Measurements from ENCODE around the gene EPB41L3.

- RRBS, result no CpG with 5 or more reads among the region's 6 CpGs
These were observed 11.3 kb upstream of the MYOM1 start for GRCh38 chr18:3230980-3231566.

DNA sequence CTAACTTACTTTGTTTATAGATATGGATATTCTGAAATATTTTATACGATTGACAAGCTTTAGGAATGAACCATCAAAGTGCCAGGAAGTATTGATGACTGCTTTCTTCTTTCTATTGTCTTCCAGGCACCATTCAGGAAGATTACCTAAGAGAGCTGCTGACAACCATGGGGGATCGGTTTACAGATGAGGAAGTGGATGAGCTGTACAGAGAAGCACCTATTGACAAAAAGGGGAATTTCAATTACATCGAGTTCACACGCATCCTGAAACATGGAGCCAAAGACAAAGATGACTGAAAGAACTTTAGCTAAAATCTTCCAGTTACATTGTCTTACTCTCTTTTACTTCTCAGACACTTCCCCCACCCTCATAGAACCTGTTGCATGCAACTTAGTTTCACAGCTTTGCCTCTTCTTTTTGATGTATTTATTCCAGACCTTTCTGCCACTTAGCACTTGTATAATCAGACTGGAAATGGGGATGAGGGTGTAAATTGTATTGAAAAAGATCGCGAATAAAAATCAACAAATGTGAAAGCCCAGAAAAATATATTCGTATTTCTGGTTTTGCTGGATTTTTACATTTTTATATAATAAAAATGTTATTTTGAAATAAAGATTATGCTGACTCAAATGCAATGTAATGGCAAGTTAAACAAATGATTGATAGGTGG is 15.8 kb downstream of the MYL12B start:
- RRBS, result no CpG with 5 or more reads among the region's 7 CpGs

DNA sequence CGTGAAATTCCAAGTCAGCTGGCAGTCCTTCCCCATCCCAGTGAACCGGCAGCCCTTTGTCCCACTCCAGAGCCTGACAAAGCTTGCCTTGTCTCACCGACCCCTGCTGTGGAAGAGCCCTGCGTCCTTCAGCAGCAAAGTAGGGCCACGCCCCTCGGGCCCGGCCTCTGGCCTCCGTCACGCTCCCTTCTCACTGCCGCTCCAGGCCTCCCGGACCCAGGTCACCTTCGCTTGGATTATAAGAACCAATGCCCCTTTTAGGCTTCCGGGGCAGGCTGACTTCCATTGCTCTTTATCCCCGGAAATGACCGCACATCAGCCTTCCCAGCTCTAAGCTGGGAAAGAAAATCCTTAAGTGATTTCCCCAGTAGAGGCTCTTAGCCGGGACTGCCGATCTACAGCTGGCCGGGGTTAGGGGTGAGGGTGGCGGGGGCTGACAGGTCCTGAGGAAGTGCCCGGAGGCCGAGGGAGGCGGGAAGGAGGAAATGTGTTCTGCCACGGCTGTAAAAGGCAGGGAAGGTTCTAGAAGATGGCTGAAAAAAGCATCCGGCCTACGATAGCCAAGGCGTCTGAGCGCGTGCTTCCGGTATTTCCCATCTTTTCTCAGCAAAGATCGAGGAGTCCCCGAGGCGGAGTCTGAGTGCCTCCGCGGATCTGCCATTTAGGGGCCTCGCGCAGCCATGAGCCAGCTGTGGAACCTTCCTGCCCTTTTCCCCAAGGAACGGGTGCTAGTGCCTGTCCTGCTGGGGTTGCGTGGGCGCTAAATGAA is 89.5 kb upstream of the TGIF1 start:
- RRBS, result 78% methylated on average over 14 of the region's 39 CpGs

- RRBS, result no CpG with 5 or more reads among the region's 2 CpGs
These were observed 9.6 kb upstream of the TGIF1 start for GRCh38 chr18:3440432-3440633.

DNA sequence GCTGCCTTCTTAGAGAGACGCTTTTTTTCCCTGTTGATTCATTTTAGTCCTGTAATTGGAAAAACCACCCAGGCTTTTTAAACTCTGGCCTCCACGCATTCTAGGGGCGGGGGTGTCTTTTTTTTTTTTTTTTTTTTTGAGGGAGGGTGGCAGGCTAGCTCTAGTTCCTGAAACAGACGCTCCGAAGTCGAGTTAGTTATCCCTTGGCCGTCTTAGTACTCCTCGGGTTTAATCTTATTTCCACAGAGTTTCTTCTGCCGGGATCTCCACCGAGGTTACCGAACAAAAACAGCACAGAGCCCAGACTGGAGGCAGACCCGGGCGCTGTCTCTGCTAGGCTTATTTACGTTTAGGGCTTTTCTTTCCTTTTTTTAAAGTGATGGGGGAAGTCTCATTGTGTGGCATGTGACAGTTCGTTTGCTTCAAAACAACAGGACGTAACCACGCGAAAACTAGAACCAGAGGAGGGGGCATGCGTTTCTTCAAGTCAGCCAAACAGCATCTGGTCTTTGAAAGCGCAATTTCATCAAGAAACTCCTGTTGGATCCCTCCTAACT is 1.3 kb upstream of the TGIF1 start:
- RRBS, result 0% methylated on average over 3 of the region's 20 CpGs

- RRBS, result no CpG with 5 or more reads among the region's 14 CpGs
These were observed 153.7 kb downstream of the TGIF1 start for GRCh38 chr18:3603405-3604412.

DNA sequence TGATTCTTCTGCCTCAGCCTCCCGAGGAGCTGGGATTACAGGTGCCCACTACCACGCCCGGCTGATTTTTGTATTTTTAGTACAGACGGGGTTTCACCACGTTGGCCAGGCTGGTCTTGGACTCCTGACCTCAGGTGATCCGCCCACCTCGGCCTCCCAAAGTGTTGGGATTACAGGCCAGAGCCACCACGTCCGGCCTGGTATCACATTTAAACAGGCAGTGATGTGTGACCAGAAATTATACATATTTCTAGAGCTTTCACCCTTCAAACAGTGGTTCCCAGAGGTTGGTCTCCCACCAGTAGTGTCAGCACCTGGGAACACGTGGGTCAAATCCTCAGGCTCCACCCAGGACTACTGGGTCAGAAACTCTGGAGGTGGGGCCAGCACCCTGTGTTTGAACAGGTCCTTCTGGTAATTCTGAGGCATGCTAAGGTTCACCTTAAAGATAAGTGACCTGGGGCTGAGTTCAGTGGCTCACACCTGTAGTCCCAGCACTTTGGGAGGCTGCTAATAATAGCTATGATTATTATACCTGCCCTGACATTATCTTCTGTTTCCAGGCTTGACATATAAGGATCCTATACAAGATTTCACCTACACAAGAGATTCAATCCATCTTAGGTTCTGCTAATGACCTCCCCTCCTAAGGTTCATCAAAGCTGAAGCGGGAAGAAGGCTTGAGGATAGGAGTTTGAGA is 170.8 kb downstream of the TGIF1 start:
- RRBS, result no CpG with 5 or more reads among the region's 11 CpGs

DNA sequence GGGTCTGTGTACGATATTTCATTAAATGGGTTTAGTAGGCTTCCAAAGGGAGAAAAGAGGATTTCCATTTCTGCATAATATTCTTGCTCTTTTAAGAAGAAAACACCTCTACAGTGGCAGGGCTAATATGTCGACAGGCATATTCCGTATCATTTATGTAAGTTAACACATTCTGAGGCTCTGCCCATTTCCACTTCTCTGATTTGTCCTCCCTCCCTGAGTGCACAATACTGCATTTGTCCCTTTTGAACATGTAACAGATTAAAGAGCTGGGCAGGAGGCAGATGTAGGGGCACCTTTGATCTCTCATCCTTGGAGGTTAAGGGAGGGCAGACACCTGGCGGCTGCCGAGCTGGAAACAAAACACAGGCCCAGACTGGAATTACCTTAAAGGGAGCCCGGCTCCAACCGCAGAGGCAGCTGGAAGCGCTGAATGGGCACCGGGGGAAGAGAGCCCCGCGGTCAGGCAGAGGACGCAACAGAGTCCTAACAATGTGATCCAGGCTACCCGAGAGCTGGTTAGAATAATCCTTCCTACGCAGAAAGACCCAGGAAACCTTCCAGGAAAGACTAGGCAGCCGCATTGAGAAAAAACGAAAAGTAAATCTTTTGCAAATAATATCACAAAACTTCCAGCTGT is 215.8 kb downstream of the TGIF1 start:
- RRBS, result no CpG with 5 or more reads among the region's 16 CpGs

GRCh38 chr18:3872441-3873729 is 422.9 kb downstream of the TGIF1 start:
- RRBS, result no CpG with 5 or more reads among the region's 2 CpGs

GRCh38 chr18:4807382-4808166 is 352.5 kb upstream of the DLGAP1 start:
- RRBS, result no CpG with 5 or more reads among the region's 19 CpGs

- RRBS, result no CpG with 5 or more reads among the region's 51 CpGs
These were observed at the start of gene EPB41L3 for GRCh38 chr18:5543821-5544575. Gene EPB41L3, minus strand, starts transcription at chr18:5543997.

DNA sequence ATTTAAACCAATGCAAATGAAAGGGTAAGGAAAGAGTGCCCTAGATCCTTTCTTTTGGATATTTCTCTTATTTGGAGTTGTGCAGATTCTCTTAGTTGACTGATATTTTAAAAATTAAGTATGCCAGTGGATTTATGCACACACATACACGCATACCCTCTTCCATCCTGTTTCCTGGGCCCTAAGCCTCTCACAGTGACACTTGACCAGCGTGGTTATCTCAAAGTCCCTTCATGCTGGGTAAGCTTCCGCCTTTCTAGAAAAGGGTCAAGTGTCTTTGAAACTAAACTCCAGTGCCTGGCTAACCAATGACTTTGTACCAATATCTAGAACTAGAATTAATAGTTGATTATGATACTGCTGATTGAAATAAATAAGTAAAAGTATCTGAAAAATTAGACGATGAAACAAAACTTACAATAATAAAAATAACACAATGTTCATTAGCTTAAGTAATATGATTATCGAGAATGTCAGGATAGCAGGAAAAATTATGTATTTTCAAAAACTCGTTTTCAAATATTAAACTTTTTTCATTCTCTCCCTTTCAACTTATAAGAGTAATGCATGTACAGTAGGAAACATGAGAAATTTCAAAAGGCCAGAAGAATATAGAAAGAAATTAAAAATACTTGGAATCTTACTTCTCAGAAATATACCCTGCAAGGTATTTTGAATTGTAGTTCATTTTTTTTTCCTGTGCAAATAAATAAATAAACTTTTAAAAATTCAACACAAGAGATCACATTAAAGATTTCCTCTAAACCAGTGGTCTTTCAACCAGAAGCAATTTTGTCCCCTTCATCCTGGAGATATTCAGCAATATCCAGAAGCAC is 144.4 kb upstream of the TMEM200C start:
- RRBS, result no CpG with 5 or more reads among the region's 6 CpGs

DNA sequence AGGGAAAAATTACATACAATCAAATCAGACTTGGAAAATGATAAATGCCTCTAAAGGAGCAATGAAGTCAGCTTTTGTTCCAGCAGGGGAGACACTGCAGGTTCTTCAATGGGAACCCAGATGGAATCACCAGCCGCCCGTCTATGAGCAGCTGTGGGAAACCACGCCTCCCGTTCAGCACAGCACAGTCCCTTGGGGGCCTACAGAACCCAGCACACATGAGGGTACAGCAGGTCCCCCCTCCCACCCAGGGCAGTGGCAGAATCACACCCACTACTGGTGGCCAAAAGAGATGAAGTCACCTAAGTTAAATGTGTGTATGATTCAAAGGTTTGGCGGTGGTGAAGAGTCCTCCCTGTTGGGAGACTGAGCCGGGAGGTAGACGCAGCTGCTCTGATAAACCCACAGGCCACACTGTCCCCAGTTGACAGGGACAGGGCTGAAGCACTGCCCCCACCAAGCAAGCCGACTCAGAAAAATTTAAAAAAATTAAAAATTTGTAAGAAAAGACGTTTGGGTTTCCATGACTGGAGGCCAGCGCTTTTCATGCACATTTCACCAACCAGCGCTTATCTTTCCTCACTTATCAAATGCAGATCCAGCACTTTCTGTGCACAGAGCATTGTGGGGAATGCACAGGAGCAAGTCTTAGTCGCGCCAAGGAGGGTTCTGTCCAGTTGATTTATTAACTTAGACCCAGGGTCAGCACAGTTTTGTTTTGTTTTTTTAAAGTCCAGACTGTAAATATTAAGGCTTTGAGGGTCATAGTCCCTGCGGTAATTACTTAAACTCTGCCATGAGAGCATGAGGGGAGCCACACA is 44.2 kb downstream of the L3MBTL4 start:
- RRBS, result no CpG with 5 or more reads among the region's 14 CpGs

DNA sequence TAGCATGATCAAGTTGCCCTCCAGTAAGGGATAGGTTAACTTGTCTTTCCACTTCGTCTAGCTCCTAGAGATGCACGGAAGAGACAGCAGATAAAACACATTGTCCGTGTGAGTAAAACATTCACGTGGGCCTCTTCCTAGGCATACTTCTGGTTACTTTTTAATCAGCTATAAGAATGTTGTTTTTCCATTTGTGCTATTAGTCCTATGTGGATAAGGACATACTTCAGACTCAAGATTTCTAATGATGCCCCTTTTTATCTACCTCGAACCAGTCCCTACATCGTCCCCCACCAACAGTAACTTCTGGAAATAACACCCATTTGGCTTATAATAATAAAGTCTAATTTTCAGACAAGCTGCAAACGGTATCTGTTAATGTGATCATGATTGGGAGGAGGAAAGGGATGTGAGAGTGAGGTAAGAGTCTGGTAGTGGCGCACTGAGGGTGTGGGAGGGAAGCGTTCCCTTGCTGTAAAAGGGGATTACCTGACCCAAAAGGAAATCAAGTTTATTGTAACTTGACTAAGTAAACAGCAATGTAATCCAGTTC is 1.0 kb upstream of the ARHGAP28 start:
- RRBS, result no CpG with 5 or more reads among the region's 9 CpGs

DNA sequence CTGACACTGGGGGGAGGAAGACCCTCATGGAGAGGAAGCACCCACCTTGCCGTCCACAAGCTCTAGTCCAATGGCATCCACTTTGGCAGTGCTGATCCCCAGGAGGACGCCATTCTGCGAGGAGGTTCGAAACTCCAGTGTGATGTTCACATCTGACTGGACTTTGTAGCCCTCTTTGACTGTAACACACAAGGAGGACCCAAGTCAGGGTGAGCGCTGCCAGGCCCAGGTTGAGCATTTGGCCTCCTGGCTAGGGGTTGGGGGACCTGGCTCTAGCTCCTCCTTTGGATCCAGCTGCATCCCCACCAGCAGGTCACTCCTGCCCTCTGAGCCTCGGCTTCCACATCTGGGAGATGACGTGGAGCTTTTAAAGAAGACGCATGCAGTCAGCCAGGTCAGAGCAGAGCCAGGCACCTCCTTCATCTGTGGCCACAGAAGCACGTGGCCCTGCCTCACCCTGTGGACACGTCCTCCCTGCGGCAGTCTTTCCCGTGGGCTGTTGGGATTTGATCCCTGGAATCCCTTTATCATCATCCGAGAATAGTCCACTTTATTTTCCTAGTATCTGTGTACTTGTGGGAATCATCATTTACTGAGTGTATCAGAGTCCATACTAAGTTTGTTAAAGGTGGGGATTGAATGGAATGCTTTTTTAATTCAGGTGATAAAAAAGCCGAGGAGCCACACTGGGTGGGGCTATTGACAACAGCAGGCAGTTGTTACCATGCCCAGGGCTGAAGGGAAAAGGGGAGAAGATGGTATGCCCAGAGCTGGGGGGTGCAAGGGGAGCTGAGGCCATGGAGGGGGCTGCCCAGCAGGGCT is 170.3 kb downstream of the LAMA1 start:
- RRBS, result no CpG with 5 or more reads among the region's 14 CpGs

DNA sequence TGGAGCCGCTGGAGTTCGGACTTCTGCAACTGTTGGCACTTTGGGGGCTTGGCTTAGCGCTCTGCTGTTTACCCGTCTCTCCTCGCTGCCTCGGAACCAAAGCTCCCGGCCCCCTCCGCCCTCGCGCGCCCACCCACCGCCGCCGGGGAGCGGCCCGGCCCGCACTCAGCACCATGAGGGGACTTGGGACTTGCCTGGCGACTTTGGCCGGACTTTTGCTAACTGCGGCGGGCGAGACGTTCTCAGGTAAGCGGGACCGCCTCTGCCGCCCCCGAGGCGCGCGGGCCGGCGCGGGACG is 479 bp downstream of the PTPRM start:
- RRBS, result 6% methylated on average over 23 of the region's 34 CpGs

- RRBS, result no CpG with 5 or more reads among the region's 7 CpGs
These were observed 207.0 kb downstream of the PTPRM start for GRCh38 chr18:7773814-7774875.

- RRBS, result no CpG with 5 or more reads among the region's 6 CpGs
These were observed 255.5 kb downstream of the PTPRM start for GRCh38 chr18:7822495-7823070.

Measured in GM12891 (cell line).